SUDHL5 (cell line): ENCODE data around the gene RASSF10.

DNA sequence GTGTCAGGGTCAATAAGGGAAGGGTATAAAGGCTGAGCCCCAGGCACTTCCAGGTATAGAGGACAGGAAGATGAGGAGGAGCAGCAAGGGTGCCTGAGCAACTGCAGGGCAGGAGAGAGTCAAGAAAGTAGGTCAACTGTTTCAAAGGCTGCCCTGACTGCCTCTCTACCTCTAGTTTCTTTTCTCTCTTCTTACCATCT is 86.0 kb downstream of the MICAL2 start:
- PRO-cap: no peak

GRCh38 chr11:12215103-12215858 is 104.9 kb downstream of the MICAL2 start:
- PRO-cap: no peak

- PRO-cap: no peak
Measured at GRCh38 chr11:12215917-12216615, 105.7 kb downstream of the MICAL2 start.

- PRO-cap: no peak
Measured at GRCh38 chr11:12268950-12269533, 108.3 kb upstream of the PARVA start.

- PRO-cap: no peak
Measured at GRCh38 chr11:12269534-12269873, 107.9 kb upstream of the PARVA start.

- PRO-cap: no peak
Measured at GRCh38 chr11:12366050-12366833, 11.1 kb upstream of the PARVA start.

DNA sequence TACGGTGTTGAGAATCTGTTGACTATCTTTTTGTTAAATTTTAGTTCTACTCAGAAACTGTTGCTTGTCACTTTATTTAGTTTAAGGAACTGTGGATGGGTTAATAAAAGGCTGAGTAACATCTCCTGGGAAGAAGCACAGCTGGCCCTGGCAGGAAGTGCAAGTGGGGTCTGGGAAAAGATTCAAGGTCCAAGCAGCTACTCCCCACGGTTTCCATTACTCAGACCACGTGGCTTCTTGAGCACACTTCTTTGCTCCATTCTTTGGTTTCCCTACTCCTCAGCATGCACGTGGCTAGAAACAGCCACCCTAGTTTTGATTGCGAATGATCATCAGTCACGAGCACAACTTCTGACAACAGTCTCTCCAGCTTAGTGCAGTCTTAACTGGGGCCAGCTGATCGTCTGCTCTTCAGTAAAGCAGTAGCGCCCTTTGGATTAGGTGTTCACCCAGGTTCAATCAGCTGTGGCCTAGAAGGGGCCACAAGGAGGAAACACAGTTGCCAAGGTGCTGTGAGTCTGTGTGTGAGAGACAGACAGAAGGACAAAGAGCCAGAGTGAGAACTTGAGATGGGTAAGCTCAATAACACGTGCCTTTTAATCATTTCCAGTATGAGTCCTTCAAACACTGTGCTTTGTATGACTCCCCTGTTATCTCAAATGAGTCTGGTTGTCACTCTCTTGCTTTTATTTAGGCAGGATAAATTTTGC is 1.1 kb upstream of the PARVA start:
- PRO-cap: no peak

DNA sequence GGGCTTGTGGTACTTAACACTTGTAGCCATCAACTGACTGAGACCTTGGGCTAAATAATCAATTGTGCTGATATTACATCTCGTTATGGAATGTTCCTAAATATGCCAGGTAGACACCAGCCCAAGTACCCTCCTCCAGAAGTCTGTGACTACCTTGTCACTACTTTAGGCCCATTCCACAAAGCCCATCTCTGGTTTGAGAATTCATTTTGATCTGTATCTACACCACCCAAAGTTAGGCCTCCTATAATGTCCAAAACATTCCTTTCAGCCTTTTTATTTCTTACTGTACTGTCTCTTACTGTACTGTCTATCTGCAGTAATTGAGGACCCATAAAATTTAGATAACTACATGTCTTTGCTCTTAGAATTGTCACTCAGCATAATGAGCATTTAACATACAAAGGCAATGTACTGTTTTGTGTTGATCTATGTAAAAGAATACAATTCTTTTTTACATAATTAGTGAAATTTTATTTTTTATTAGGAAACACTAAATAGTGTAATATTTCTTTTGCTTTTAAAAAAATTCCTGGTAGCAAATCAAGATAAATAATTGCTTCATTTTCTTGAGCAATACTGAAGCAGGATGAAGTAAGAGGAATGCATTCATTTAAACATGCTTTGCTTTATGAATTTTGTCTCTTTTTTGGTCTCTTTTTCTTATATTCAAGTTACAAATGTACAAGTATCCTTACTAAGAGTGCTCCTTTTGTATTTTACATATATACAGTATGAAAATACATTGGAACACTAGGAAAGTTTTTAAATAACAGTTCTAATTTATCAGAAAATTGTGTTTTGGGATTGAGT is 144.6 kb upstream of the TEAD1 start:
- PRO-cap: no peak

DNA sequence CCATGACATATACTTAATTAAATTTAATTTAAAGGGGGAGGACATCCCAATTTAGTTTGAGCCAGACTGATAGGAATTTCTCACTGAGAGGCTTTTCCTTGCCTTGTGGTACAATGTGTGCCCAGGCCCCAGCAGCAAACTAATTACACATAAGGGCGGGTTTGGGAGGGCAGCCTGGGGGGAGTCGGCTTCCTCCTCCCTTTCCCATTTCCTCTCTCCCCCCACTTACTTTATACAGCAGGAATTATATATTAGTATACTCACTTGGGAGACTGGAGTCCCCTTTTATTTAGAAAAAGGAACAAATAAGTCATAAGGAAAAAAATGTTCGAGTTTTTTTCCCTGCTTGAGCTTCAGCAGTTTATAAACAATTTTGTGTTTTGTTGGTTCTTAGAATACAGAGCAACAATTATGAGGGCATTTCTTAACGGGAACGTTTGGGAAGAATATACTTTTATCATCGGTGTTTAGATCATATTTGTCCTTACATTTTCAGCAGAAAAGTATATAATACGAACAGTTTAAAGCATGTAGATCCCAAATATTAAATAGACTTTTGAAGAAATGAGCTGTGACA is 3.1 kb downstream of the TEAD1 start:
- PRO-cap: no peak

GRCh38 chr11:12693136-12694164 is 19.2 kb downstream of the TEAD1 start:
- PRO-cap: no peak

- PRO-cap: no peak
Measured at GRCh38 chr11:12715641-12716239, 41.5 kb downstream of the TEAD1 start.

DNA sequence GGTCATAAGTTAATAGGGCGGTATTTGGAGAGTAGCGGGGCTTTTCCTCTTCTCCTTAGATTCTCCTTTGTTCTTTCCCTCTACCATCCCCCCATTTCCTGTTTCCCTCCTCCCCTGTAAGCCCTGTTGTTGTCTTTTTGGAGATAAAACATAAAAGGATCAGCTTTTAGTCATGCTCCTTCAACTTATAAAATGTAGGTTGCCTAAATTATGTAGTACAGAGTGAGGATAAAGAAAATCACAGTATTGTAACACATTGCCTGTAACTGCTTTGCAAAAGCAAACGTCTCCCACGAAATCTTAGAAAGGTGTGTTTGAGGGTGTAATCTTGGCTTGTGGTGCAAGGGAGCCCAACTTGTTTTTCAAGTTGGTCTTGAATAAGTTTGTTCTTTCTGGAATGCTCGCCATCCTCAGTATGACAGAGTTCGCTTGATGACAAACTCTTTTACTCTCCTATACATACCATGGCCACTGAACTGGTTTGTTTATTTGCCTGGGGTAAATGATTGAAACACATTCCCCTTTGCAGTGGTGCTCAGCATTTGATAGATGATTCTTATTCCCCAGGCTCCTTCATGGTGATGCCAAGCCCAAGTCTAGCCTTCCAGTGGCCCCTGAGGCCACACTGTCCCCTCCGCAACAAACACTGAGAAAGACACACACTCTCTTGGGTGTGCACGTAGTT is 49.5 kb downstream of the TEAD1 start:
- PRO-cap: no peak

DNA sequence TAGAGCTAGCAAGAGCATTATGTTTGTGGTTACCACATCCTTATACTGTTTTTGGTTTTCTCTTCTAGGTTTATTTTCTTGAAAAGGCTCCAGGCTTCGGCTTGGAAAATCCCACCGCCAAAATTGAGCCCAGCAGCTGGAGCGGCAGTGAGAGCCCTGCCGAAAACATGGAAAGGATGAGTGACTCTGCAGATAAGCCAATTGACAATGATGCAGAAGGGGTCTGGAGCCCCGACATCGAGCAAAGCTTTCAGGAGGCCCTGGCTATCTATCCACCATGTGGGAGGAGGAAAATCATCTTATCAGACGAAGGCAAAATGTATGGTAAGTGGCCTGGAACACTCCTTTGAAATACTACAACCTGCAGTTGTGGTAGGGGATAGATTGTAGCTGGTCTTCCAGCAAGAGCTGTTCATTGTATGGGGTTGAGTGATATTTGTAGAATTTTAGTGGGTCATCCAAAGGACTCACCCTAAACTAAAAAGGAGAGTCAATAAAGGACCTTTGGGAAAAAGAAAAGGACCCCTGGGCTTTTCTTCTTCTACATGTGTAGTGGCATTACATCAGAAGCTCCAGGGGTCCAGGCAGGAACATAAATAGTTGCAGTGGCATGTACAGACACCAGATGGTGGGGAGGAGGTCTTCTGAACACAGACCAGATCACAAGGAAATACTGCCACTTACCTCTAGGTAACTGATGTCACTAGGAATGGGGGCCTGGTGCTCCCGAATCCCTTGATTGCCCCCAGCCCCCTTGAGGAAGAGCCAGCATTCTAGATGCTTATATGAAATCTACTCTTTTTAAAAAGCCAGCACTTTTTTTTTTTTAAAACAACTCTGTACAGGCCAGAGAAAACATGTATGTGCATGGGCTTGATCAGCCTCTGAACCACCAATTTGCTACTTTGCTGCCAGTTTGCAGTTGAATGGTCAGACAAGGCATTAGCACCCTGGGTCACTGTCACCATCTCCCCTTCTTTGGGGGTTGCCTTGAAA is 90.2 kb downstream of the TEAD1 start:
- PRO-cap: no peak

DNA sequence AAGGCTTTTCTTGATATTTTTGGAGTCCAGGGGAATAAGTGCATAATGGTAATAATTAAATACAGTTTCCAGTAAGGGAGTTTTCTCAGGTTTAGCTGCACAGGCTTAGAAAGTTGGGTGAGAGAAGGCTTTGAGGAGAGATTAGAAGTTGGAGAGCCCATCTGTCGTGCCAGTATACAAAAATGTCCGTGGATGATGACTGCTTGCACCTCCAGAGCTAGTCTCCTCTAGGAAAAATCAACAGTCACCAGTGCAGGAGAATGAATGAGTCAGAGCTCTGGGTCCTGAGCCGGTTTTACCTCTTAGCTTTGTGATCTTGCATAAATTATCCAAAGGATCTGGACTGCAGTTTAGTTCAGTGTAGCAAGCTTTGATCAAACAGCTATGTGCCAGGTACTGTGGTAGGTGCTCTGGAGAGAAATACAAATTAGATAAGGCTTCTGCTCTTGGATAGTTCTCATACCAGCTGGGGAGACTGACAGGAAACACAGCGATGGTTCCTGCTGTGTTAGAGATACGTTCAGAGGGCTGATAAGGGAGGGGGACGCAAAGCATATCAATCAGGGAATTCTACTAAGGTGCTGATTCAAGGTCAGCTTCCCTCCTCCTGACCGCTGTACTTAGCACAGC is 125.9 kb downstream of the TEAD1 start:
- PRO-cap: no peak

DNA sequence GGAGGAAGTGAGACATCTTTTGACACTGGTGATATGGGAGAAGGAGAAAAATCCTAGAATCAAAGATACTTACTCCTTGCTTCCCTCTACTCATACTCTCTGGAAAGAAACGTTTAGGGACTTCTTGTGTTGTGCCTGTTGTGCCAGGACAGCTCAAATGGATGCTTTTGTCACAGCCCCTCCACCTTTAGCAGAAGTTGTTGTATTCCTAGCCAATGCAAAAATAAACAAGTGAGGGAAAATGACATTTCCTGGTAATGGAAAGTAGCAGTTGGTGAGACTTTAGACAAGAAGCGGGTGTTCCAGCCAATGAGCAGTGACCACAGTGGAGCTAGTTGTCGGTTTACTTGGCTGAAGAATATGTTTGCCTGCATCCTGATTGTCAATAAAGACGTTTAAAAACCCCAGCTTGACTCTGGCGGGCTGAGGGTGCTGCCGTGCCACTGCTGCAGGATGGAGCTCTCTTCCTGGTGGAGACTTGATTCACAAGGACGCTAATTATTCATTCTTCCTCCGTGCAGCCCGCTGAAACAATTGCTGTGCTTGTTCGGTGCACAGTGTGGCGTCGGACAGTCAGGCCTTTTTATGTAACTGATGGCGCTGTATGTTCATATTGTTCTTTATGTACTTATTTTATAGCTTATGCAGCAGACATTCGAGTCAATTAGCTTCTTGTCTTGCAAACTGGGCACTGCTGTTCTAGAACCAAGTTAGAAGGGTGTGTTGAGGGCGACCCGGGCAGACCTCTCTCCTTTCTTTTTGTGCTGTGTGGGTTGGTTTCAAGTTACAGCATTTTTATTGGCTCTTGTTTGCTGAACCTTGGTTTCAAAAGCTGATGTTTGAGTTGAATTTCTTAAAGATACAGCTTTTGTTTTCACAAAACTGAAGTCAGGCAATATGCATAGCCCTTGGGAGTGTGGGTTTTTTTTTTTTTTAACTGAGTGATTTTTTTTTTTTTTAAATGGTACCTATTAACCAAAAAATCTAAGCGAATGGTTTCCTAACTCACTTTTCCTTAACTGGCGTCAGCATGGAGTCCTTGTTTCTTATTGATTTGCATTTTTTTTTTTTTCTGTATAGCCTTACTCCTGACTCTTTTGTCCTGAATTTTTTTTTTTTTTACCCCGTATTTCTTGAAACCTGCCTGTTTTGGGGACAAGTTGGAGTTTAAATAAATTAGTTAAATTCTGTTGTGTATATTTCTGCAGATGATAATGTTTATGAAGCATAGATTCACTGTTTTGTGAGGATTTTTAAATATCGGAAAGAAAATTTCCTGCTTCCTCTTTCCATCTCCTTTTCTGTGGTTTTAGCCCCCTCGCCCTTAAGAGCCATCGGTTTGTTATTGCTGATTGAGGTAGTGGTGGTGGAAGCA is 154.0 kb downstream of the TEAD1 start:
- PRO-cap: no peak

DNA sequence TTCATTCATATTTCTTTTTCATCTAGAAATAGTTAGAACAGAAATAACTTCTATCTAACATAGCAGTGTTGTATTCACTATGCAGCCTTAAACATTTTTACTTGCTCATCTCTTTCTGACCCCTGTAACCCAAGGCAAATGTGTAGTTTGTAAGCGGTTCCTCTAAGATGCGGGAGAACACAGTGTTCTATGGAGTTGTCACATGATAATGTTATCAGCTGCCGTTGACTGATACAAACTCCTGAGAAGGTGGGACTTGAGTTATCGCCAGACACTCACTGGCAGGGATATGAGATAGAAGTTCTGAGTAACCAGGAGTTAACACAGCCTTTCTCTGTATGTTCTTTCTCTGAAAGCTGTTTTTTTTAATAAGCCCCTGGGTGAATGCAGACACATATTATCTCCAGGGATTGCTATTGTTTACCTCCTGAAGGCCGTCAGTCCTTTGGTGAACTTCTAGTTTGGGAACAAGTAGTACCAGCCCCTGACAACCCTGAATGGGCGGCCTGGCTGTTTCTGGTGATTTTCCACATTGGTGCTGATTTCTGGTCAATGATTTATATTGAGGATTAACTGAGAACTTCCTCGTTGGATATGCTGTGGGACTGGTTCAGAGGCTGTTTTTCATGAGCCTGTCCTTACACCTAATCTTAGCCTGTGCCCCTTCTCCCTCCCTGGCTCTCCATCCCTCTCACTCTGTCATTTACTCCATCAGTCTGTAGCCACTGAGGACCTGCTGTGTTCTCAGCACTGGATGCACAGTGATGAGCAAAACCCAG is 155.3 kb upstream of the RASSF10 start:
- PRO-cap: no peak

DNA sequence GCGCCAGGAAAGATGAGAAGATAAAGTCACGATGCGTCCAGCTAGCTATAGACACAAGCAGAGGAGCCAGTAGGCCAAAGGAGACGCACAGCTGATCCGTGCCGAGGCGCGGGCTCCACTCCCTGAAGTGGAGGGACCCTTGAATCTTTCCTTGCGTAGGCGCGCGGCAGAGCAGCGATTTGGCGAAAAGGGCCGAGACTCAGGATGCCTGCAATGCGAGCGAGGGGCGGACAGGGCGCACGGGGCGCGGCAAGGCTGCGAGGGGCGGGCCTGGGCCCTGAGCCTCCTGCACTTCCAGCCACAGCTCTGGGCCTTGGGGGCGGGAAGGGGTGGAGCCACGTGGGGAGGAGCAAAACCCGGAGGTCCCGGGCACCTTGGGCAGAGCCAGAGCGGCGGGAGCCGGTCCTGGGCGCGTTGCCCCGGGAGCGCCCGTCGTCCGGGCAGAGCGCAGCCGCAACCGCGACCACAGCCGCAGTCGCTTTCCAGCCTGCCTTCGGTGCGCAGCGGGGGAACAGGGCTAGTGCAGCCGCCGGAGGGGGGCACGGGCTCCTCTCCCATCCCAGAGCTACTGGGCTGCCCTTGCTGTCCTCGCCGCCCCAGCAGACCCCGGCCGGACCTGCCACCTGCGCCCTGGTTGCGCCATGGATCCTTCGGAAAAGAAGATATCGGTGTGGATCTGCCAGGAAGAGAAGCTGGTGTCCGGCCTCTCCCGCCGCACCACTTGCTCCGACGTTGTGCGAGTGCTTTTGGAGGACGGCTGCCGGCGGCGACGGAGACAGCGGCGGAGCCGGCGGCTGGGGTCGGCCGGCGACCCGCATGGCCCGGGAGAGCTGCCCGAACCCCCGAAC is at the start of gene RASSF10:
Gene RASSF10, plus strand, starts transcription at position 381 of the 848 bp plus-strand sequence.
- PRO-cap: no peak

- PRO-cap: no peak
Measured at GRCh38 chr11:13310460-13311339, 33.1 kb downstream of the BMAL1 start.

DNA sequence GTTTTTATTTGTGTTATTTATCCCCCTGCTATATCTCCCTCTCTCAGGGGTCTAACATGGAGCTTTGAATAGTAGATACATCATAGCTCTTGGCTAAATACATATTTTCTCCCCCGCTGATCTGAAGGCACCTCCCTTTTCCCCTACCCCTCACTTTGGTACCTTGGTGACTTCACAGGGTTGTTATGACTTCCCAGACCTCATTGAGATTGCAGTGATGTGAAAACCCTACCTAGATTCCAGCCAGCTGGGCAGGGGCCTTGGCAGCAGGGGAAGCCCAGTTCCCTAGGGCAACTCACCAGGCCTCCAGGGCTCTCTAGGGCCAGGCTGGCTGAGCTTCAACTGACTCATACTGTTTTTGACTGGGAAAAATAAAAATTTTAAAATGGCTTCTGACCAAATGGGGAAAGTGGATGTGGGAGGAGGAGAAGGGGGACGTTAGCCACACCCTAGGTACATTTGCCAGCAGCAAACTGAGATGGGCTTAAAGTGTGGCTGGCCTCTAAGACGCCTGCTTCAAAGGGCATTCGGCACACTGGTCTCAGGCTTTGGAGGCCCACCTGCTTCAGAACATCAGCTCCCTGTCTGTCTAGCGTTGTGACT is 38.9 kb downstream of the BMAL1 start:
- PRO-cap: no peak

DNA sequence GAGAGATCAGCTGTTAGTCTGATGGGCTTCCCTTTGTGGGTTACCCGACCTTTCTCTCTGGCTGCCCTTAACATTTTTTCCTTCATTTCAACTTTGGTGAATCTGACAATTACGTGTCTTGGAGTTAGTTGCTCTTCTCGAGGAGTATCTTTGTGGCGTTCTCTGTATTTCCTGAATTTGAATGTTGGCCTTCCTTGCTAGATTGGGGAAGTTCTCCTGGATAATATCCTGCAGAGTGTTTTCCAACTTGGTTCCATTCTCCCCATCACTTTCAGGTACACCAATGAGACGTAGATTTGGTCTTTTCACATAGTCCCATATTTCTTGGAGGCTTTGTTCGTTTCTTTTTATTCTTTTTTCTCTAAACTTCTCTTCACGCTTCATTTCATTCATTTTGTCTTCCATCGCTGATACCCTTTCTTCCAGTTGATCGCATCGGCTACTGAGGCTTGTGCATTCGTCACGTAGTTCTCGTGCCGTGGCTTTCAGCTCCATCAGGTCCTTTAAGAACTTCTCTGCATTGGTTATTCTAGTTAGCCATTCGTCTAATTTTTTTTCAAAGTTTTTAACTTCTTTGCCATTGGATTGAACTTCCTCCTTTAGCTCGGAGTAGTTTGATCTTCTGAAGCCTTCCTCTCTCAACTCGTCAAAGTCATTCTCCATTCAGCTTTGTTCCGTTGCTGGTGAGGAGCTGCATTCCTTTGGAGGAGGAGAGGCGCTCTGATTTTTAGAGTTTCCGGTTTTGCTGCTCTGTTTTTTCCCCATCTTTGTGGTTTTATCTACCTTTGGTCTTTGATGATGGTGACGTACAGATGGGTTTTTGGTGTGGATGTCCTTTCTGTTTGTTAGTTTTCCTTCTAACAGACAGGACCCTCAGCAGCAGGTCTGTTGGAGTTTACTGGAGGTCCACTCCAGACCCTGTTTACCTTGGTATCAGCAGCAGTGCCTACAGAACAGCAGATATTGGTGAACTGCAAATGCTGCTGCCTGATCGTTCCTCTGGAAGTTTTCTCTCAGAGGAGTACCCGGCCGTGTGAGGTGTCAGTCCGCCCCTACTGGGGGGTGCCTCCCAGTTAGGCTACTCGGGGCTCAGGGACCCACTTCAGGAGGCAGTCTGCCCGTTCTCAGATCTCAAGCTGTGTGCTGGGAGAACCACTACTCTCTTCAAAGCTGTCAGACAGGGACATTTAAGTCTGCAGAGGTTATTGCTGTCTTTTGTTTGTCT is 63.7 kb downstream of the BTBD10 start:
- PRO-cap: no peak